ENCODE results near the genes CCDC81, TRIM49D1, TRIM49D2 and SMCO4.

DNA sequence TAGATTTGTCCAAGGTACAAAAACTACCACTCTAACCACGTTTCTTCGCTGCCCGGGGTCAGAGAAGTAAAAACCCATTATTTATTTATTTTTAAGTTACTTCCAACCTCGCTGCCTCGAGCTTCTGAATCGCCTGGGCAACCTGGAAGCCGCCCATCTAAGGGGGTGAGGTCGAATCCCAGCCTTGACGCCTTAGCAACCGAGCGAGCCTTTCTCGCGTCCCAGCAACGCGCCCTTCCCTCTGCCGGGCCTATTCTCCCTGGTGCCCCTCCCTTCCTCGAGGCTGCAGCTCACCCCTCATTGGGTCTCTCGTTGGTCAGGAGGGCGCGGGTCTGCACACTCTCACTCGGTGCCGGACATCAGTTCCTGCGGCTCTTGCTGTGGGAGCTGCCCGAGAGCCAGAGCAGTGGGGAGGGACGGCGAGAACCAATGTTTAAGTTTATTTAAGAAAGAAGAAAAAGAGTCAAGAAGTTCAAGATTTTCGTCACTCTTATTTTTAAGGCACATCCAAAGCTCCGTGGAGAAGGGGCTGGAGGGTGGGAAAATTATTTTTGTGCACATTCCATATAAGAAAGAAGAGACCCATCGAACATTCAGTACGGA is at the start of gene CCDC81:
Gene CCDC81 (plus strand): TSS at position 345 of the 603 bp plus-strand sequence.
- PRO-cap, 2 experiments: no peak in any of the 2 experiments

- PRO-cap, 2 experiments: no peak in any of the 2 experiments
Measured at GRCh38 chr11:86456490-86456802, 81.8 kb downstream of the CCDC81 start.

- PRO-cap, 2 experiments: no peak in any of the 2 experiments
Measured at GRCh38 chr11:86464001-86464414, 89.3 kb downstream of the CCDC81 start.

DNA sequence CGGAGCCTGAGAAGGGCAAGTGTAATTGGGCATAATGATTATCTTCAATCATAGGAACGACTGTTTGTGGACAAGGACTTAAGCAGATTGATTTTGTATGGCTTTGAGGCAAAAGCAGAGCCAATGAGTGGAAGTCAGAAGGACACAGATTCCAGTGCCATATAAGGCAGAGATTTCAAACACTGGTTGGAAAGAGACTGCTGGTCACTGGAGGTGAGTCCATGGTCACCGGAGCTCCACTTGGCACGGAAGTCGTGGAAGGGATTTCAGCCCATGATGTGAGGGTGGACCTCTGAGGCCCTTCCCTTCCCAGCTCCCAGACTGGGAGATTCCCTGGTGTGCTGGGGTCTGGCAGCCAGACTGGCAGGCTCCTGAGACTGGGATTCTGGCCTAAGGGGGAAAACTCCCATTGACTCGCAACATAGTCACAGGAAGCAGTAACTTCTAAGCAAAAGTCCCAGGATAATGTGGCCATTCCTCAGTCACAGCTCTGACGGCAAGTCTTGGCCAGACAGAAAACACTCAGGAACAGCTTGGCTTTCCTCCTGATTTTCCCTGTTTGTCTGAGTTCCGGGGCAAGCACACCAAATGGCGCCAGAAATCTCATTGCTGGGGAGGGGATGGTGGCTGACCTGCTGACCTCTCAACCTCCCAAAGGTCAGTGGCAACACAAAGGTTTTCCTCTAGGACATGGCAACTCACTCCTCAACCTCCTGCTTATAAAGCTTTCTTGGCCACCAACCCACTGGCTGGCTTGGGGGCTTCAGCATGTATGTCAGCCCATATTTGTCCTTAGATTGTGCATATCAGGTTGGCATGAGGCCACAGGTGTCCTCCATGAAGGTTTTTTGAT is 99.4 kb downstream of the CCDC81 start:
- PRO-cap, 2 experiments: no peak in any of the 2 experiments

GRCh38 chr11:86503030-86504229 is 128.7 kb downstream of the CCDC81 start:
- PRO-cap, 2 experiments: no peak in any of the 2 experiments

GRCh38 chr11:86557966-86558620 is 183.4 kb downstream of the CCDC81 start:
- PRO-cap, 2 experiments: no peak in any of the 2 experiments

- PRO-cap, 2 experiments: no peak in any of the 2 experiments
Measured at GRCh38 chr11:86800838-86801122, 438 bp downstream of the PRSS23 start.

DNA sequence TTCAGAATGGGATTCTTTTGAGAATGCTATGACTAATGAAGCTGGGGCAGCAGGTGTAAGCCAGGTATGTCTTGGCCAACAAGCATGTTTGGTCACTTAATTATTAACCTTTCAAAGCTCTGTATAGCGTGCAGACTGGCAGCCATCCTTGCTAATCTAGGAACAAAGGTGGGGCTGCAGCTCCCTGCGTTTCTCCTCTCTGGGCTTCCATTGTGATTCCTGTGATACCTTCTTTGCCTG is 11.7 kb downstream of the PRSS23 start:
- PRO-cap, 2 experiments: no peak in any of the 2 experiments

DNA sequence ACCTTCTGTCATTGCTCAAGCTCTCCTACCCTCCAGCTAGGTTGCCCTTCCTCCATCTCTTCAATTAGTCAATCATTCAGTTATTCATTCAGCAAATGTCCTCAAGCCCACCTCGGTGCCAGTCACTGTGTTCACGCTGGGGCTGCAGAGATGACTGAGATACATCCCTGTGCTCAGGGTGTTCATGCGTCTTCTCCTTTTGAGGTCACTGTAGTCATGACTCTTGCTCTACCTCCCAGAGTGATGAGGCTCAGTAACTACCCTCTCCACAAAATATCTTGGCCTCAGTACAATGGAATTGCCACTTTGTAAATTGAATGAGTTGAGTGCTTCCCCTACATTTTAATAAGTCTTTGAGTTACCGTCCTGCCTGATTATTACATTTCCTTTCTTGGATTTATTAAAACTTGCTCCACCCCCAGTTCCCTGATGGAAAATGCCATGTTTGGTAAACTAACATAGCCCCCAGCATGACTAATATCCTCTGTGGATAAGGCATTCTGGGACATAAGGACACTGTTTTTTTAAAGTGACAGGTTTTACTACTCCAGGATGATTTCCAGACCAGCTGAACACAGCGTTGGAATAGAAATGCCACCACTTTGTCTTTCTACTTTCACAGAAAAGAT is 15.9 kb downstream of the PRSS23 start:
- PRO-cap, 2 experiments: no peak in any of the 2 experiments

GRCh38 chr11:86920748-86921598 is 34.2 kb downstream of the FZD4 start:
- PRO-cap, 2 experiments: no peak in any of the 2 experiments

DNA sequence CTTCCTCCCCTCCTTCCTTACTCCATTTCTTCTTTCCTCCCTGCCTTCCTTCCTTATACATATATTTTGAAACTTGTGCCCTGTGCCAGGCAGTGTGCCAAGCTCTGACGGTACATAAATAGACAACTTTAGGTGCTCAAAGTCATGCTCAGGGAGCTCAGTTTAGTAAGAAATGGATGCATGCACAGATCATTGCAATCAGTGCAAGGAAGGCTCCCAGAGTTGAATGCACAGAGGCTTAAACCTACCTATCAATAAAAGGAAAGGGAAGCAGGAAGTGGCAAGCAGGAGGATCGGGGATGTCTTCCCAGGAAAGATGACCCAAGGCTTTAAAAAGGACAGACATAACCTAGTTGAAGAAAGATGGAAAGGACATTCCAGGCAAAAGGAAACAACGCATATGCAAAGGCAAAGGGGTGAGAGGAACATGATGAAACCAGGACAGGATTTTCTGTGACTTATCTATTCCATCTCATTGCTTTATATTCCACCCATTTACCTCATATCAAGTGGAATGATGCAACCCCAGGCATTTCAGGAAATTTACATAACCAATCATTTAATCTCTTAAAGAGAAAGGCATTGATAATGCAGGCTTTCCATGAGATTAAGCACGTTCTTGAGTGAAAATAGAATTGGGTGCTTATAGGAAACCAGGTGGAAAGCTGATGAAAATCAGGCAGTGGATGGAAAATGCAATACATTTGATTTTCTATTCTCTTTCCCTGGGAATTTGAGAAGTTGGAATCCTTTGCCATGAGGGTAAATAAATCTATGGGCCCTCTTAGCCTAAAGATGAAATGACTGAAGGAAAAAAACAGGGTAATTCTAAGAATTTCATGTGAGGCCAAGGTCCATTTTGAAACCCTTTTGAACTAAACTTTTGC is 13.0 kb downstream of the FZD4 start:
- PRO-cap, 2 experiments: no peak in any of the 2 experiments

GRCh38 chr11:89922189-89922420 is at the start of gene TRIM49D1:
TSS of gene TRIM49D1 (minus strand) at chr11:89922245.
- PRO-cap, 2 experiments: no peak in any of the 2 experiments

DNA sequence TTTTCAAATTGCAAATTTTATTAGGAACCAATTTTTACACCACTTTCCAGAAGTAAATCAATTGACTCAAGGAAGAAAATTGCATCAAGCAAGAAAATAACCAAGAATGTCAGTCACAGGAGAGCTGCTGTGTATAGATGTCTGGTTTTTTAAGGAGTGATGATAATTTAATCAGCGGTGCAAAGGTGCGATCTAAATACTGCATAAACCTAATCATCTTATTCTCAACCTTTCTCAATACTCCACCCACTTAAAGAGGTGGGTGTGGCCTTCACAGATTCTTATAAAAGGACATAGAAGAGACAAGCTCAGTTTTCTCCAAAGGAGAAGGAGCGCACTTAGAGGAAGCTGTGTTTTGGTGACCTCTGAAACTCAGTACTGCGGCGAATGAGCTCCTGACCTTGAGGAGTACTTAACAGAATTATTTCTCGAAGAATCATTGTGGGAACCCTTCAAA is at the start of gene TRIM49D2:
Gene TRIM49D2 (plus strand): TSS at position 358 of the 457 bp plus-strand sequence.
- PRO-cap, 2 experiments: no peak in any of the 2 experiments

DNA sequence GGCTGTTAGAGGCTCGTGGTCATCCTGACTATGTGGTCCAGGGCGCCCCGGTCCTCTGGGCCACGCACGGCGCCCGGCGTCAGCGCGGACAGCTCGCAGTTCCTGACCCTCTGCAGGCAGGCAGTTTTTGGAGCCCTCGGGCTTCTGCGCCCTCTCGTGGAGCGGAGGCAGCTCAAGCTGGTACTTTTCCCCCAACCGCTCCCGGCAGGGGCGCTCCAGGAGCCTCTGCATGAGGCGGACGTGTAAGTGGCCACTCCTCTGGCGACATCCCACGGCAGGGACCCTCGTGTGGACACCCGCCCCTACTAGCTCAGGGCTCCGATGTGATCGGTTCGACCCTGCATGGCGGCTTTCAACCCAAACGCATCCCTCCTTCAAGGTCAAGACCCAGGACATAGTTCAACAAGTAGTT is 21.5 kb downstream of the TRIM49C start:
- PRO-cap, 2 experiments: no peak in any of the 2 experiments

- PRO-cap, 2 experiments: no peak in any of the 2 experiments
Measured at GRCh38 chr11:90202179-90203018, 20.4 kb downstream of the CHORDC1 start.

DNA sequence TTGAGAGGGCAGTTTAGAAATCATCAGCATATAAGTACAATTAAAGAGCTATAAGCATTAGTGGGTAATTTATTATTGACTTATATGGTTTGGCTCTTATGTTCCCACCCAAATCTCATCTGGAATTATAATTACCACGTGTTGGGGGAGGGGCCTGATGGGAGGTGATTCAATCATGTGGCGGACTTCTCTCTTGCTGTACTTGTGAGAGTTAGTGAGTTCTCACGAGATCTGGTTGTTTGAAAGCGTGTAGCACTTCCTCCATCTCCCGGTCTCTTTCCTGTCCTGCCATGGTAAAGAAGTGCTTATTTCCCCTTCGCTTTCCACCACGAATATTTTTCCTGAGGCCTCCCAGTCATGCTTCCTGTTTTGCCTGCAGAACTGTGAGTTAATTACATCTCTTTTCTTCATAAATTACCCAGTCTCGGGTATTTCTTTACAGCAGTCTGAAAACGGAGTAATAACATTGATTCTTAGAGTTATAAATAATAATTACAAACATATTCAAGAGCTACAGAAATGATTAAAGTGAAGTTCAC is 28.2 kb upstream of the CHORDC1 start:
- PRO-cap, 2 experiments: no peak in any of the 2 experiments

- PRO-cap, 2 experiments: no peak in any of the 2 experiments
Measured at GRCh38 chr11:91982225-91982483, 242.5 kb upstream of the FAT3 start.

DNA sequence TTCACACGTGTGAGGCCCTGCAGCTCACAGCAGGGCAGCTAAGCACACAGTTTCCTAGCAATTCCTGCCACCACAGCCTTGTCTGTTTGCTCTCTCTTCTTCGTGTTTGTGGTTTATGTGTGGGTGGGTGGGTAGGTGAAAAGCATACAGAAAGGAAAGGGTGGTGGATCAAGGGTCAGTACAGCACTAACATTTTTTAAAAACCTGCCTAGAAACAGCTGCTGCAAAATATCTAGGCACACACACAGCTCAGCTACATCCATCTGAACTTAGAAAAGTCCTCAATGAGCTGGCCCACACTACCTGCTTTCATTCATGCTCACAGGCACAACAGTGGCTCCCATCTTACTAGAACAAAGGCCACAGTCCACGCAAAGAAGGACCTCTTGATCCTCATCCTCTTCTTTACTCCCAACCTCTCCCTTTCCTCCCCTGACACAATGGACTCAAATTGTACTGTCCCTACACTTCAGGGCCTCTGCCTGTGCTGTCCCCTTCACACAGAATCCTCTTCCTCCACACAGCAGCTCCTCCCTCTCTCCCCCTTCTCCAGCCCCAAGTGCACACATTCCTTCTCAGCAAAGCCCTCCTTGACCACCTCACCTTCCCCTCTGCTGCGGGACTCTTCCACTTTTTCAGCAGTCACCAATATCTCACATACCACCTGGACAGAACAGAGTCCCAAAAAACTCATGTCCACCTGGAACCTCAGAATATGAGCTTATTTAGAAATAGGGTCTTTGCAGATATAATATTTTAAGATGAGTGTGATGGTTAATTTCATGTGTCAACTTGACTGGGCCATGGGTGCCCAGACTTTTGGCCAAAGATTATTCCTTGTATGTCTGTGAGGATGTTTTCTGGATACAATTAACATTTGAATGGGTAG is 12.7 kb downstream of the SMCO4 start:
- PRO-cap, 2 experiments: no peak in any of the 2 experiments

DNA sequence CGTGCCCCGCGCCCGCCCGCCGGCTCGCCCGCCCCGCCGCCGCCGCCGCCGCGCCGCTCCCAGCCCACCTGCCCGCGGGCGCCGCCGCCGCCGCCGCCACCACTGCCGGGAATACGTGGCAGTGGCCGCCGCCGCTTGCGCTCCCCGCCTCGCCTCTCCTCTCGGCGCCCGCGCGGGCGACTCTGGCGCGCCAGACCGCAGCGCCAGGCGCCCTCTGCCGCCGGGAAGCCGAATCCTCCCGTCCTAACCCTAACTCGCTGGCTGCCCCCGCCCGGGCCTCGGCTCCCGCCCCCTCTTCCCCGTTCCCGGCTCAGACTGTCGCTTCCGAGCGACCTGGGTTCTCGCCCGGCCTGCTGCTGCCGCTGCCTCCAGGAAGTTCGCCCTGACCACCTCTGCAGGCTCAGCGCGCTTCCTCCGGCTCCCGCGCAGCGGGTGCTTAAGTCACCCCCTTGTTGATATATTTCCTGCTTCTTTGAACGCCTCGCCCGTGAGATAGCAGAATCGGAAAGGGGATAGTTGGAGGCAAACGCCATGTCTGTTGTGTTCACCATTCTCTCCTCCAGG is at the start of gene SMCO4:
Gene SMCO4 (minus strand): TSS at position 184 of the 564 bp plus-strand sequence.
- PRO-cap, 2 experiments: peak in 2 of 2 experiments; most common plus-strand start position 313 of the sequence (in 2); most common minus-strand start position 184 of the sequence (in 2)

DNA sequence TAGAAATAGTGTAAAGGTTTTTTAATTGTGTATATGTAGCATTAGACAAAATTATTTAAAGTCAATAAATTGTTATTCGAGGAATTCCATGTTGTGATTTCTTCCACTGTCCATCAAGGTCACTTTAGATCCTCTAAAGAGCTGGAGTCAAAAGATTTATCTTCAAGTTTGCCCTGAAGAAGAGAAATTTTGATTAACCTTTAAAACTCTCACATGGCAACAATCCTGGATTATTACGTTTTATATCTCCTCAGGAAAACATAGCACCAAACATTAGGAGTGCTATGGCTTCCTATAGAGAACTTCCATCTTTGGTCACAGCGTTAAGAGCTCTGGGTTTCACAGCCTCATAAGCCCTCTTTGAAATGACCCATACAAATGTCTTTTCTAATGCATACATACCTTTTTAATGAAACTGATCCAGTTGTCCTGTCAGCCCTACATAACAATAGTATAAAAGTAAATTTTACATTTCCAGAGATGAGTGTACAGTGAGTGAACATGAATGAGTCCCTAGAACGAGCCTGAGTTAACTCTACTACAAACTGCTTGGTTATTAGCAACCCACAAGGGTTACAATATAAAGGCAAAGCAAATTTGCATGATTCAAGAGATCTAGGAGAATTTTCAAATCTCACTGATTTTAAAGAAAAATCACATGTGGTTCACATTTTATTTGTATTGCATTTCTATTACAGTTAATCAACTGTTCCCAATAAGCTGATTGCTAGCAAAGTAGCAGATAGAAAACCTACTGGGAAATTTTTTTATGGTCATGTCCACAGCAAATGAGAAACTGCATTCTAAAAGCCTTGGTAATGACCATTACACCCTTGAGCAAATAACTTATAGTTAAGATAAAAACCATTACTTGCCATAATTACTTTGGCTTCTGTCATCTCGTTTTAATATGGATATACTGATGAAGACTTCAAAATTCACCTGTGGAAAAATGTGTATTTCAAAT is 10.7 kb downstream of the TAF1D start:
- PRO-cap, 2 experiments: no peak in any of the 2 experiments

Data from Metastatic Liver Carcinoma in the Adrenal Gland (tissue), 2 donors.